Peyer's patch (tissue), 4 donors: ENCODE measurements around a stretch of chr5.

- PRO-cap: no peak
- RAMPAGE, long total RNA, 4 experiments: no peak in any of the 4 experiments
Observed at GRCh38 chr5:120702550-120703253, 238.6 kb downstream of the PRR16 start.

GRCh38 chr5:120916350-120916845 lies 452.3 kb downstream of the PRR16 start:
- PRO-cap: unidirectional peak, minus-strand start at chr5:120916611
- RAMPAGE, long total RNA, 4 experiments: no peak in any of the 4 experiments

GRCh38 chr5:122077468-122077751 lies 649 bp downstream of the LOX start:
- PRO-cap: no peak
- RAMPAGE, long total RNA, 4 experiments: no peak in any of the 4 experiments

DNA sequence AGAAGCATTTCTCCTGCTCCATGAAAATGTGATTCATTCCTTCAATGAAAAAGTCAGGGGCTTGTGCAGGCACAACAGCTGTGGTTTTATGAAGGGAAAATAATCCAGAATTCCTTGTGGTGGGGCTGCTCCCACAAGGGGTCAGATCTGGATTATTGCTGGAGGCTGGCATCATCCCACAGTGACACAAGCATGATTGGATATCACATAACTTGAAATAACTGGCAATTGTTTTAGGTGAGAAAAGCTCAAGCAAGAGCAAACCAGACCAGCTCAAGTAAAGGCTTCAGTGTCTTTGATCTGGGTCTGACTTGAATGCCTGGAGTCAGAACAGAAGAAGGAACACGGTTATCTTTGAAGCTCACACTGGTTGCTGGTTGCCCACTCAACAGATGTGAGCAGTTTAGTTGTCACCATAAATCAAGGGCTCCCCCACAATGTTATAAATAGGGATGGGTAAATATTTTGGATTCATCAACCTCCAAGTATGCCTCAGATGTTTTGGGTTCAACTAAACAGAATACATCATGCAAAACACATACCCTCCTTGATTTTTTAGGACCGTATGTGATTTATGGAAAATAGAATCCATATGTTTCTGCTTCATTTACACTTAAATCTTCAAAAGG lies 3.1 kb upstream of the ZNF474 start:
- PRO-cap: no peak
- RAMPAGE, long total RNA, 4 experiments: no peak in any of the 4 experiments

DNA sequence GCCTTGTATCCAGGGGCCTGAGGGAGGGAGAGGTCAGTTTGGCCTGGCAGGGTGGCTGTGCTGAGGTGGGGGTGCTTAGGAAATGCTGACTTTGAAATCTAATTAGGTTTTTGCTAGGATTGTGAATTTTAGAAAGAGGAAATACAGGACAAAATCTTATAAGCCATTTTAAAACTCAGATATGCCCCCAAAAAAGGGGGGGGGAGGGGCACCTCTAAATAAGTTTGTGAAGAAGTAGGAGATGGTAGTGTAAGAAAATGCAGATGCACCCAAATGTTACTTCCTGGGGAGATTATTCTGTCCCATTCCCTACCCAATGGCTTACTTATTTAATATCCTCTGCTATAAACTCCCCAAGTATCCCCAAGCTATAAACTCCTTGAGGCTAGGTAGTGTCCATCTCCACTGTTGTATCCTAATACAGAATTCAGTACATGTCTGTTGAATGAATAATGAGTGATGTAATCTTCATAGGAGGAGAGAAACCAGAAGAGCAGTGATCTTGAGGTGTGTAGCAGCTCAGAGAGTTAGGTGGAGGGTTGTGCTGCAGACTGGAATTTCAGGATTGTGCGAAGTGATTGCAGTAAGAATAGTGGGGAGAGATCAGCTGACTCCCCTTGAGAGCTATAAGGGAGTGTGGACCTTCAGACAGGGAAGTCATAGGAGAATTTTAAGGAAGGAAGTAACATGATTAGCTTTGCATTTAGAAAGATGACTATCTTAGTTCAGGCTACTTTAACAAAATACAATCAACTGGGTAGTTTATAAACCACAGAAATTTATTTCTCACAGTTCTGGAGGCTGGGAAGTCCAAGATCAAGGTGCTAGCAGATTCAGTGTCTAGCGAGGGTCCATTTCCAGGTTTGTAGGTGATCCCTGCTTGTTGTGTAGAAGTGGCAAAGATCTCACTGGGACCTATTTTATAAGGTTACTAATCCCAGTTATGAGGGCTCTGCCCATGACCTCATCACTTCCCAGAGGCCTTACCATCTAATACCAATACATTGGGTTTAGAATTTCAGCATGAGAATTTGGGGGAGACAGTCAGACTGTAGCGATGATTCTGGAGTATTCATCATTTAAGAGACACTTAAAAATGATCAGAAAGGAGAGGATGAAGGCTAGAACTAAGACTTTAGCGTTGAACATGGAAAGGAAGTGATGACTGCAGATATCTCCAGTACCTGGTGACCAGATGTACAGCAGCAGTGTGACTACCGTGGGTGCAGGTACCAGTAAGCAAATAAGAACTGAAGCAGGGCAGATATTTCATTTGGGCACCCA lies 4.4 kb downstream of the SNX24 start:
- PRO-cap: no peak
- RAMPAGE, long total RNA, 4 experiments: start-site peak on the plus strand in 1 of 4 experiments, centred at position 951 of the sequence, 17 reads per replicate

DNA sequence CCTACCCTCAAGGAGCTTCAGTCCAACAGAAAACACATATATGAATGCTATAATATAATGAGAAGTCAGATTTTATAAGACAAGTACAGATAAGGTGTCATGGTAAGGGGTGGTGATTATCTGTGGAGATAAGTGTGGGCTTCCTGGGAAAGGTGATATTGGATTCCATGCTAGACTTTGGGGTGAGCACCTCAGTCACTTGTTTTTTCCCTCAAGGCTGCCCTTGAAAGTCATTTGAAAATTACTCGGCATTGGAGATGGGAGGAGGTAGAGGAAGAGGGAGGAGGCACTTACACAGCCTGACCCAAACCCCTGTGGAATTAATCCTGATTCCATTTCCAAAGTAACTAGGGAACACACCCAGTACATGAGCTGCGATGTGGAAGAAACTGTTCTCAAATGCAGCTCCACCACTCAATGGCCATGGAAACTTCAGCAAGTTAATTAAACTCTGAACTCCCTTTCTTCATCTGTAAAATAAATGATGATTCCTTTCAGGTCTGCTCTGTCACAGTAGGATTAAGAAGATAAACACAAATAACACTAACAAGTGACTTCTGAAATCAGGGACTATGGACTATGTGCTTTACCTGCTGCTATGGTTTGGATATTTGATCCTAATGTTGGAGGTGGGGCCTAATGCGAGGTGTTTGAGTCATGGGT lies 3.7 kb downstream of the PPIC start:
- PRO-cap: no peak
- RAMPAGE, long total RNA, 4 experiments: no peak in any of the 4 experiments

DNA sequence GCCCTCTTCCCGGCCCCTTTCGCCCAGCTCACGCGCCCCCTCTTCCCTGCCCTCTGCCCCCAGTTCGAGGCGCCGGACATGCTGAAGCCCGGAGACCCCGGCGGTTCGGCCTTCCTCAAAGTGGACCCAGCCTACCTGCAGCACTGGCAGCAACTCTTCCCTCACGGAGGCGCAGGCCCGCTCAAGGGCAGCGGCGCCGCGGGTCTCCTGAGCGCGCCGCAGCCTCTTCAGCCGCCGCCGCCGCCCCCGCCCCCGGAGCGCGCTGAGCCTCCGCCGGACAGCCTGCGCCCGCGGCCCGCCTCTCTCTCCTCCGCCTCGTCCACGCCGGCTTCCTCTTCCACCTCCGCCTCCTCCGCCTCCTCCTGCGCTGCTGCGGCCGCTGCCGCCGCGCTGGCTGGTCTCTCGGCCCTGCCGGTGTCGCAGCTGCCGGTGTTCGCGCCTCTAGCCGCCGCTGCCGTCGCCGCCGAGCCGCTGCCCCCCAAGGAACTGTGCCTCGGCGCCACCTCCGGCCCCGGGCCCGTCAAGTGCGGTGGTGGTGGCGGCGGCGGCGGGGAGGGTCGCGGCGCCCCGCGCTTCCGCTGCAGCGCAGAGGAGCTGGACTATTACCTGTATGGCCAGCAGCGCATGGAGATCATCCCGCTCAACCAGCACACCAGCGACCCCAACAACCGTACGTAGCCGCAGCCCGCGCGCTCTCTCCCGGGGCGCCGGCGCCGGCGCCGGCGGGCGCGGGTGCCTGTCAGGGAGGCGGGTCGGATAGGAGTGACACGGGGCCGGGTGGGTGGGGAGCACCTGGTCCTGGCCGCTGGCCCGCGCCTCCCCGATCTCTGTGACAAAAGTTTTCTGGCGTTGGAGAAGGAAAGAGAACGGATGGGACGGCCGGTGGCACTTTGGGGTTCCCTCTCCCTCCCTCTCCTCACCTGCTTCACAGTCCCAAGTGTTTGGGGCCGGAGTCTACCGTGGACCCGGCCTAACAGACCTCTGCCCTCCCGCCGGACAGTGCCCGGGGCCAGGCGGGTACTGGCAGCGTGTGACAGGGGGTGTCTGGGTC lies 1.2 kb downstream of the PRDM6 start:
- PRO-cap: no peak
- RAMPAGE, long total RNA, 4 experiments: no peak in any of the 4 experiments

GRCh38 chr5:123206848-123207562 lies 118.0 kb downstream of the PRDM6 start:
- PRO-cap: no peak
- RAMPAGE, long total RNA, 4 experiments: no peak in any of the 4 experiments

DNA sequence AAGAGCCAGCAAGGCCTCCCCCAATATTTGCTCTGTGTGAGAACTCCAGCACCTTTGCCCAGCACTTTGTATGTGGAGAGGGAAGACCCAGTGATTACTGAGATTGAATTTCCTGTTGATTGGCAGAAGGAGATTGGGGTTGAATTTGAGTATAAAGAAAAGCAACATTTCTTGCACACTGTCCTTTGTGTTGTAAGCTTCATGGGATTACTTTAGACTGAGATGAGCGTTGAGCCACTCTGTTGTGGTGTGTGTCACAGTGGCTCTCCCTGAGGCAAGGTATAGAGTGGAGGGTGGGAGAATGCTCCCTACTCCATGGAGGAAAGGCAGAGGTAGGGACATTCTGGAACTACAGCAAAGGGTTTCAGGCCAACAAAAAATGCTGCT lies 5.9 kb upstream of the CEP120 start:
- PRO-cap: no peak
- RAMPAGE, long total RNA, 4 experiments: no peak in any of the 4 experiments

- PRO-cap: bidirectional peak, plus-strand start at chr5:123512295, minus-strand start at chr5:123511965
- RAMPAGE, long total RNA, 4 experiments: no peak in any of the 4 experiments
Observed at GRCh38 chr5:123511810-123512049, 247 bp upstream of the CSNK1G3 start.

DNA sequence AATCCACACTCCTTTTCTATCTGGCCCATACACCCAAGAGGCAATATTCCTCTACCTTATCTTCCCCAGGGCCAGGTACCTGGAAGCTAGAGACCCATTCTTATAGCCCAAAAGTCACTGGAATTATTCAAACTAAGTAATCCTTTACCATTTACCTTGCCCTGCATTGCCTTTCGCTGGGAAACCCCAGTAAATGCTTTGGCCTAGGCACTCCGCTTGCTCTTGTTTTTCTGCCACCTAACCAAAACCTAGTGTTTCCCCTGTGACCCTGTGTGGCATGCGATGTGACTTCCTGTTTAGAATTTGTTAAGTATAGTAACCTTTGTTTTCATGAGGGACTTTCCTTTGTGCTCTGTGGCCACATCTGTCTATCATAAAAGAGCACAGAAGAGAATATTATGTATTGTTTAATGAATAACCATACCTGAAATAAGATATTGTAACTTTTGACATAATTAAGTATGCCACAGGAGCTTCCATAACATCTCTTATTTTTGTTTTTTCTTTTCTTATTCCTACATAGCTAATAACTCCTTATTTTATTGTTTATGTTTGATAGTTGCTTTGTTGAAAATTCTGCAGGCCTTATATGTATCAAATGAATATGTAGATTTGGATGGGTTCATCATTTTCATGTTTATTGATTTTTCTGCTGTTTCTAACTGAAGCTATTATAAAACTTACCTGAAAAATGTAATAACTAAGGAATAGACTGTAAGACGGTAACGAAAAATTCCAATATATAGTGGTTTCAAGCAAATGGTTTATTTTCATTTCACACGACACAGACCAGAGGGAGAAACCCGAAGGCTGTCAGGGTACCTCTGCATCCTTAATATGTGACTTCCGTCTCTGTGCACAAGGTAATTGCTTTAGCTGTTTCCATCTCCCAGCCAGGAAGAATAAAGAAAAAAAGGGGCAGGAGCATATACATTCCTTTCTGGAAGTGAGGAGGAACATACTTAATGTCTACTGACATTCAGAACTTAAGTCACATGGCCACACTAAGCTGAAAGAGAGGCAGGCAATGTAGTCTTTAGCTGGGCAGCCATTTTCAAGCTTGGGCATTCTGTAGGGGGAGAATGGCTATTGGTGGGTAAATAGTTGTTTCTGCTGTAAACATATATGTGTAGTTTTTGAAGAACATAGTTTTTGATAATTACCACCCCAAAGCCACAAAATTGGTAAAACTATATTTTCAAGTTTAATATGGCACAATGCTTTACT lies 37.9 kb downstream of the CSNK1G3 start:
- PRO-cap: bidirectional peak, plus-strand start at position 337 of the sequence, minus-strand start at position 250 of the sequence
- RAMPAGE, long total RNA, 4 experiments: no peak in any of the 4 experiments

DNA sequence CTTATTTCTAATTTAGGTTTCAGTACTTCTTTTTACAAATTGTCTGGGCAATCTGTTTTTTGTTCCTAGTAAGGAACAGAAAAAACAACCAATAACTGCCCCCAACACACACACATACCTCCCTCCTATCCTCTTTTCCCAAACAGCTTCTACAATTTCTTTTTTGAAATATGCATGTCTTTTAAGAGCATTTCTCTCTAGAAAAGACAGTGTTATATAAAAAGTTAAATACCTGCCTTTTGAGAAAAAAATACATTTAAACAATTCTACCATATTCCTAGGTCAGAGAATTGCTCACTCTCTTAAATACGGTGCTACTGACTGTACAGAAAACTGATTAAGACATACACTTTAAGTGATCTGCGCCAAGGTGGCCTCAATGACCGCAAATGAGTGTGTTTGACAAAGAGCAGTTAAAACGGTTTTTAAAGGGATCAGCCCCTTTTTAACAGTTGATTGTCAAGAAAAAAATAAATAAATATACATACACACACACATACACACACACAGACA lies 709 bp downstream of the ZNF608 start:
- PRO-cap: no peak
- RAMPAGE, long total RNA, 4 experiments: no peak in any of the 4 experiments

DNA sequence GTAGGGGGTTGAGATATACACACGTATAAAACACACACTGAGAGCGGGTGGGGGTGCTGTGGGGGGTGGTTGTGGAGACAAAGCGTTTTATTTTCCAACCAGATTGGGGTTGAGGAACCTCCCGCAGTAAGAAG lies 2.4 kb upstream of the ZNF608 start:
- PRO-cap: bidirectional peak, plus-strand start at position 56 of the sequence, minus-strand start outside the sequence
- RAMPAGE, long total RNA, 4 experiments: no peak in any of the 4 experiments

- PRO-cap: unidirectional peak, minus-strand start at chr5:124749368
- RAMPAGE, long total RNA, 4 experiments: no peak in any of the 4 experiments
Observed at GRCh38 chr5:124749080-124749773, 2.8 kb upstream of the ZNF608 start.

GRCh38 chr5:124806299-124806934 lies 60.0 kb upstream of the ZNF608 start:
- PRO-cap: no peak
- RAMPAGE, long total RNA, 4 experiments: no peak in any of the 4 experiments

GRCh38 chr5:124871178-124871550 lies 124.7 kb upstream of the ZNF608 start:
- PRO-cap: unidirectional peak, minus-strand start at chr5:124871405
- RAMPAGE, long total RNA, 4 experiments: no peak in any of the 4 experiments

DNA sequence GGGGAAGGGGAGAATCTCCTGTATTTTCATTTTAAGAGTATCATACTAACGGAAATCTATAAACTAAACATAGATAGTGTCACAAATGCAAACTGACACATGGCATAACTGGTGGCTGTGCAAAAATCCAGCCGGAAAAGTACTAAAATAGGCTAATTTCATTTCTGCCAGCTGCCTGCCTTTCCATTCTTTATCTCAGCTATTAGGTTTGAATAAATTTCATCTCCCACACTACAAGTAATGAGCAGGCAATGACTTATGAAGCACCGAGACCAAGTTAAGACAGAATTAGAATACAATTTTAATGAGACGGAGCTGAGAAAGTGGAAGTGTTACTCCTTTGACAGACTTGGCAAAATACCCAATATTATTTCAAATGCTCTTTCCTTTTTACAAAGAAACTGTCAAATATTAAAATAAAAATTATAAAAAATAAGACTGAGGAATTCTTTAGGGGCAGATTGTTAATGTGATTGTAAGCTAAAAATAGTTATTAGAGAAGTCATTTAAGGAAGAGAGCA lies 258.9 kb upstream of the ZNF608 start:
- PRO-cap: no peak
- RAMPAGE, long total RNA, 4 experiments: no peak in any of the 4 experiments

GRCh38 chr5:125036525-125037074 lies 290.2 kb upstream of the ZNF608 start:
- PRO-cap: no peak
- RAMPAGE, long total RNA, 4 experiments: no peak in any of the 4 experiments

- PRO-cap: no peak
- RAMPAGE, long total RNA, 4 experiments: no peak in any of the 4 experiments
Observed at GRCh38 chr5:125348293-125348915, 602.0 kb upstream of the ZNF608 start.

DNA sequence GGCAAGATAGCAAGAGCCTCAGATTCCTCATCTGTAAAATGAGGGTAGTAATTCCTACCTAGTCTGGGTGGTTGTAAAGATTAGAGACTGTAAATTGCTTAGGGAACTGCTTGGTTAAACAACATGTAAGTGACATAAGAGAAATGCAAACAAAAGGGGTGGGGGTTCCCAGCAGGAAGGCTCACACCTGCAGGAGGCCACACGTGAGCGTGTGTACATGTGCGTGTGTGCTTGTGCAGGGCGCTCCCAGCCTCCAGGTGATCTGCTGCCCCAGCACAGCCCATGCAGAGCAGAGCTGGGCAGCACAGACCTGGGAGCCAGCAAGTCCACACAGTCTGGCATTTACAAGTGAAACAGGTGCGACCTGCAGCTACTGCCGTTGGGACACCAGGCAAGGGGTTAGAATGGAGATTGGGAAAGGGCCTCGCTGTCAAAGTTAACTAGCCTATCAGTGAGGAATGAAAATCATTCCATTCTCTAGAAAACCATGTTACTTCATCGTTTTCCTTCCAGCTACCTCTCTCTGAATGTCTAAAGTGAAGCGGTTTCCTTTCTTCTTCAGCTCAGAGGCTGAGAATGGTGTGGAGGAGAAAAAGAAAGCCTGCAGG lies 41.8 kb downstream of the GRAMD2B start:
- PRO-cap: no peak
- RAMPAGE, long total RNA, 4 experiments: no peak in any of the 4 experiments